Skin of body (tissue), 2 donors: ENCODE data around the gene BLOC1S2.

DNA sequence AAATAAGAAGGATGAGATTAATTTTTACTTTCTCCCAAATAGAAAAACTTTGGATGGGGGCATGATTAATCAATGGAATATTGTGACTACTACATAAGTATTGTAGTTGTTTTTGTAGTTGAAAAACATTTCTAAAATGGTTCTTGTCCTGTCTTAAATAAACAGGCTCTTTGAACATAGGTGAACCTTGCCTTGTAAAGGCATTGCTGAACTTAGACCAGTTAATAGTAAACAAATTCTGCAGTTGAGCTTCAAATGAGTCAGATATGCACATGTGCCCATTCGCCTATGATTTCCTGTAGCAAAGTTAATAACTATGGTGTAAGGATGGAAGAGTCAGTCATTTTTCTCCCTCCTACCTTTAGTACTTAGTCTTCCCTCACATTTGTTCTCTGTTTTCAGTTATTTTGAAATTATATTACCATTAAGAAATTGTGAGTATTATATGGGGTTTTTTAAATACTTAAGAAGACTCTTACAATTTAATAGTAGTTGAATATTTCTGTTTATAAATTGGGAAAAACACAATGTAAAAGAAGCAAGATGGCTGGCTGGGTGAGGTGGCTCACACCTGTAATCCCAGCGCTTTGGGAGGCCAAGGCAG is 22.7 kb downstream of the CUTC start:
- RAMPAGE, long total RNA = no peak

- RAMPAGE, long total RNA = no peak
Measured at GRCh38 chr10:99849872-99850981, 67.8 kb downstream of the ABCC2 start.

DNA sequence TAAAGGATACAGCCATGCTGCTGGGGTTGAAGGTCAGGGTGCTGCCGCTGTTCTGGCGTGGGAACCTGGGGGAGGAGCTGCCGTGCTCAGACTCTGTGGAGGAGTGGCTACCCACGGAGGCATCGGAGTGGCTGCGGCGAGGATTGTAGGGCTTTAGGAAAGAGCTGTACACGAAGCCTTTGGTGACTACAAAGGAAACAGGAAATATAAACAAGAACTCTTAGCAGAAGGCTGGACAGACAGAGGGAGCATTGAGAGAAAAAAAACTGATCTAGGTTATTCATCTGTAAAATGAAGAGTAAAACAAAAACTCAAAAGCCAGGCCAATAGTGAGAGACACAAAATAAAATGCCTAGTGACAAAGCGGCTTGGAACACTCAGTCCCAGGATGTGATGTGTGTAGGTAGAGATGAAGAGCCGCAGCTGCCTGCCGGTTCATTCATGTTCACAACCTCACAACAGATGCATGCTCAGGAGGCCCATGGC is 97.8 kb downstream of the ABCC2 start:
- RAMPAGE, long total RNA = no peak

- RAMPAGE, long total RNA = no peak
Measured at GRCh38 chr10:99906224-99906860, 103.4 kb downstream of the DNMBP start.

- RAMPAGE, long total RNA = no peak
Measured at GRCh38 chr10:99921803-99922623, 87.7 kb downstream of the DNMBP start.

GRCh38 chr10:100037999-100038220 is 28.2 kb upstream of the DNMBP start:
- RAMPAGE, long total RNA = no peak

DNA sequence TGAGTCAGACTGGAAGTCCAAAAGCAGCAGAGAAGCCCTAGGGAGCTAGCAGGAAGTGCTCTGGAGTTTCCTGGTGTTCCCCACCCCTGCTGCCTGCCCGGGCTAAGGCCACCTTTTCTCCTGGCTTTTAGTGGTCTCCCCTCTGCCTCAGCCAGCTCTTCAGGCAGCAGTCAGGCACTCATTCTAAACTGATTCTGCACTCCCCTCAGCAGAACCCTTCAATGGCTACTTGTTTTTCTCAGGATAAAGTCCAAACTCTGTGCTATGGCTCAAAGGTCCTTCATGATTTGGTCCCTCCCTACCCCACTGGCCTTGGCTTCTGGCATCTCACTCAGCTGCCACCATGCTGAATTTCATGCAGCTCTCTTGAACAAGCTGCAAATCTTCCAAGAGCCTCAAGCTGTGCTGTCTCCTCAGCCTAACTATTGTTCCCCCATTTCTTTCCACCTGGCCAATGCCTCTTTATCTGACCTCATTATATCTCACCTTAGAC is 28.9 kb upstream of the DNMBP start:
- RAMPAGE, long total RNA = no peak

GRCh38 chr10:100141681-100142138 is 44.1 kb downstream of the ERLIN1 start:
- RAMPAGE, long total RNA = no peak

DNA sequence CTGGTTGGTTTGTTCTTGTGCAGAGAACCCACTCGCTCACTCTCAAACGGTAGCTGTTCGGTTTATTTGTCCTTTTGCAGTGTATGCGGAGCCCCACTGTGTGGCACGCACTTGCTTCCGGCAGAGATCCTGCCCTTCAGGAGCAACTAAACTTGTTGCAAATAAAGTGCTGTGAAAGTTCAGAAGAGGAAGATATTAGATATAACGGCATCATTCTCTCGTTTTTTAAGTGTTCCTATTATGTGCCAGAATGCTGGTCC is 375 bp upstream of the ERLIN1 start:
- RAMPAGE, long total RNA = no peak

- RAMPAGE, long total RNA = no peak
Measured at GRCh38 chr10:100276129-100276474, 8.7 kb upstream of the CWF19L1 start.

GRCh38 chr10:100285800-100286538 is 511 bp downstream of the BLOC1S2 start:
- RAMPAGE, long total RNA = no peak

- RAMPAGE, long total RNA = start-site peak on the minus strand at chr10:100286657-100286690, 882 and 61 reads in 2 replicates
Measured at GRCh38 chr10:100286539-100287369, at the start of gene BLOC1S2. Gene BLOC1S2 (minus strand): TSS chr10:100286680.

GRCh38 chr10:100291292-100291863 is 4.9 kb upstream of the BLOC1S2 start:
- RAMPAGE, long total RNA = no peak

- RAMPAGE, long total RNA = no peak
Measured at GRCh38 chr10:100292183-100292659, 5.7 kb upstream of the BLOC1S2 start.

GRCh38 chr10:100345453-100346268 is 1.4 kb upstream of the SCD start:
- RAMPAGE, long total RNA = no peak

GRCh38 chr10:100346269-100346761 is 718 bp upstream of the SCD start:
- RAMPAGE, long total RNA = no peak

- RAMPAGE, long total RNA = no peak
Measured at GRCh38 chr10:100361140-100362176, 14.4 kb downstream of the SCD start.

GRCh38 chr10:100364186-100364658 is 17.2 kb downstream of the SCD start:
- RAMPAGE, long total RNA = no peak

- RAMPAGE, long total RNA = no peak
Measured at GRCh38 chr10:100370418-100371041, 23.5 kb downstream of the SCD start.

GRCh38 chr10:100377975-100378385 is 30.9 kb downstream of the SCD start:
- RAMPAGE, long total RNA = no peak